Neural cell (in vitro differentiated cells): ENCODE measurements around a stretch of chr5.

GRCh38 chr5:88882270-88882875, 611 bp downstream of the MEF2C start:
- RAMPAGE, long total RNA, result no peak

DNA sequence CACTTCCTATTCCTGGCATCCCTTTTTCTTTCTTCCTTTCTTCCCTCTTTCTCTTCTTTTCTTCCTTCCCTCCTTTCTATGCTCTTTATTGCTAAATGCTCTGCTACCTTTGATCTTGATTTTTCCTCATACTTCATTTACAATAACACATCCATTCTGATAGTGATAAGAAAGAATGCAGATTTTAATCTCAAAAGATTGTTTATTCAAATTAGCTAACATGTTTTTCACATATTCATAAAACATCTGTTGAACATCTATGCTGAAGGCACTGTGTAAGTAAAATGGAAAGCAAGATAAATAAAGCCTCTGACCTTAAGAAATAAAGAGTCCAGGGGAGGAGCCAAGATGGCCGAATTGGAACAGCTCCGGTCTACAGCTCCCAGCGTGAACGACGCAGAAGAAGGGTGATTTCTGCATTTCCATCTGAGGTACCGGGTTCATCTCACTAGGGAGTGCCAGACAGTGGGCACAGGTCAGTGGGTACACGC, 336.6 kb downstream of the CETN3 start:
- RAMPAGE, long total RNA, result no peak

- RAMPAGE, long total RNA, result no peak
These were observed 311 bp downstream of the POLR3G start for GRCh38 chr5:90475065-90475285.

DNA sequence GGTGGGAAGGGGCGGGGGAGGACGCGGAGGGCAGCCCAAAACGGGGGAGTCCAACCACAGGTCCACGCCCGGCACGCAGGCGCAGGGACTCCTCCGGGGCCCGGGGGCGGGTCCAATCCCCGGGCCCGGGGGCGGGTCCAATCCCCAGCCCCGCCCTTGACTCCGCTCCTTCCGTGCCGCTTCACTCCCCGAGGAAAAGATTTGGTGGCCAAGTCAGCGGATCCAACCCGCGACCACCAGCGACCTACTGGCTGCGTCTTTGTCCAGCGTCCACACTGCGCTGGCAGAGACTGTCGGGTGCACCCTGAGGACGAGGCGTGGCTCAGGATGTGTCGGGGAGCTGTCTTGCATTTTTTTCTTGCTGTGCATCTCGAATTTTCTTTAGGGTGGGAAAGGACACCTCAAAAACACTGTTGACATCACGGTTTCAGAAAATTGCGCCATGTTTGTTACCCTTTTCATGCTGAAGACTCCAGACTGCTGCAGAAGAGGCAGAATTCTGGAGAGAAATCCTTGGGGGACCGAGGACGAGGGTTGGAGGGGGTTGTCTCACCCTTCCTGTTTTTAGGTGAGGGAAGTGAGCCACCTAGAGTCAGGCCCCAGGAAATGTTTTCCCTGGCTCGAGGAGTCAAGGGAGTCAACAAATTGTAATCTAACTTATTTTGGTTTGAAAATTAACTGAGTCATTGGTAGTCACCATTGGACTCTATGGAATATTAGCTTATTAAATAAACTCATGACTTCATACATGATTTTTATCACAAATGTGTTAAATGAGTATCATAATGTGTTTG, 466 bp upstream of the LYSMD3 start:
- RAMPAGE, long total RNA, result no peak

- RAMPAGE, long total RNA, result no peak
These were observed 318.4 kb downstream of the ADGRV1 start for GRCh38 chr5:90877063-90877375.

GRCh38 chr5:90878032-90878585, 319.5 kb downstream of the ADGRV1 start:
- RAMPAGE, long total RNA, result no peak

DNA sequence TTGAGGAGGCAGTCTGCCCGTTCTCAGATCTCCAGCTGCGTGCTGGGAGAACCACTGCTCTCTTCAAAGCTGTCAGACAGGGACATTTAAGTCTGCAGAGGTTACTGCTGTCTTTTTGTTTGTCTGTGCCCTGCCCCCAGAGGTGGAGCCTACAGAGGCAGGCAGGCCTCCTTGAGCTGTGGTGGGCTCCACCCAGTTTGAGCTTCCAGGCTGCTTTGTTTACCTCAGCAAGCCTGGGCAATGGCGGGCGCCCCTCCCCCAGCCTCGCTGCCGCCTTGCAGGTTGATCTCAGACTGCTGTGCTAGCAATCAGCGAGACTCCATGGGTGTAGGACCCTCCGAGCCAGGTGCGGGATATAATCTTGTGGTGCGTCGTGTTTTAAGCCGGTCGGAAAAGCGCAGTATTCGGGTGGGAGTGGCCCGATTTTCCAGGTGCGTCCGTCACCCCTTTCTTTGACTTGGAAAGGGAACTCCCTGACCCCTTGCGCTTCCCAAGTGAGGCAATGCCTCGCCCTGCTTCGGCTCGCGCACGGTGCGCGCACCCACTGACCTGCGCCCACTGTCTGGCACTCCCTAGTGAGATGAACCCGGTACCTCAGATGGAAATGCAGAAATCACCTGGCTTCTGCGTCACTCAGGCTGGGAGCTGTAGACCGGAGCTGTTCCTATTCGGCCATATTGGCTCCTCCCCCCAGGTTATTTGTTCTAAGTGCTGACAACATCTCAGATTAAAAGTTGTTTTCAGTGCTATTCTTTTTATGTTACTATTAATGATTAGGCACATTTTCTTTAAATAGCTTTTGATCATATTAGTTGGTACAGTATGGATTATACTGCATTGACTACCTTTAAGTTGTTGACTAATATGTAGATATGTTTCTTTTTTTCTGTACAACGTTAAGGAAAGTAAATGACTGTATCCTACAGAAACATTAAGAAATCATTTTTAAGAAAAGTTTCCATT, 370.7 kb downstream of the ADGRV1 start:
- RAMPAGE, long total RNA, result no peak

DNA sequence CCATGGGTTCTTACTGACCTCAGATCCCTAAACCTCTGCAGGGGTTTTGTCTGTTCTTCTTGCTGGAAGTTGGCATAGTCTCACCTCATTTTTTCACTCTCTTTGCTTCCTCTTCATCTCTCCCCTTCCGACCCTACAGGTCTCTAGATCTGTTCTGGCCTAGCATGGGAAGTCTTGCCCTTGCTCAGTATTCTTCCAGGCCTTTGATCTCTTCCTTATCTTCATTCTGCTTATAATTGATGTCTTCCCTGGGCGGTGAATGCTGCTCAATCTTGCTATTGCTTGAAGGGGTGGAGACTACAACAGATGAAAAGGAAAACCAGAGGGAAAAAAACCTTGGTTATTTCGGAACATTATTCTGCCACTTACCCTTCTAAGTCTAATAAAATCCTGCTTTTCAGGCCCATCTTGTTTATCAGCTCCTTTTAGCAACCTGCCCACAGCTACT, 375.5 kb downstream of the ADGRV1 start:
- RAMPAGE, long total RNA, result no peak

GRCh38 chr5:90940517-90941020, 382.0 kb downstream of the ADGRV1 start:
- RAMPAGE, long total RNA, result no peak

- RAMPAGE, long total RNA, result no peak
These were observed 376.4 kb downstream of the ARRDC3 start for GRCh38 chr5:91006673-91007206.

DNA sequence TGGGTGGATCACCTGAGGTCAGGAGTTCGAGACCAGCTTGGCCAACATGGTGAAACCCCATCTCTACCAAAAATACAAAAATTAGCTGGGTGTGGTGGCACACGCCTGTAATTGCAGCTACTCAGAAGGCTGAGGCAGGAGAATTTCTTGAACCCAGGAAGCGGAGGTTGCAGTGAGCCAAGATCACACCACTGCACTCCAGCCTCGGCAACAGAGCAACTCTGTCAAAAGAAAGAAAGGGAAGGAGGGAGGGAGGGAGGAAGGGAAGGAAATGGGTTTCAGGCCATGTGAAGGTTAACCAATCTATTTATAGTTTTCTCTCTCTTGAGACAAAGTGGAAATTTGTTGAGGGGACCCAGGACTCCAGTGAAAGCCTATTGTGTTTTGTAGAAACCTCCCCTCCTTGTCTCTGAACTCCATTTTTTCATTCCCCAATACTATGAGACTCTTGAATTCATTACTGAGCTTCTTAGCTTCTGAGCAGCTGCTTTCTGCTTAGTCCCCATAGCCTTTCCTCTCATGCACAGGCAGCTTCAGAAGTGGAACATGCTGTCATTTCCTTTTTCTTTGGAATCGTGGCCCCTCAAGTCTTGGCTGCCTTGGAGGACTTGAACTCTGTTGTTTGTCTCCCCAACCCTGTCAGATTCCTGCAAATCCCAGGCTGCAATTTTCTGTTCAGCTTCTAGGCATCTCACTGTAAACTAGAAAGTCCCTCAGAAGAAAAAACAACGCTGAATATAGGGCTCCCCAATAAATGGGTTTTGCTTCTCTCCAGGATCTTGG, 268.6 kb downstream of the ARRDC3 start:
- RAMPAGE, long total RNA, result no peak

- RAMPAGE, long total RNA, result no peak
These were observed 138.0 kb downstream of the ARRDC3 start for GRCh38 chr5:91245115-91245595.

- RAMPAGE, long total RNA, result no peak
These were observed 86.5 kb downstream of the ARRDC3 start for GRCh38 chr5:91296451-91297104.

- RAMPAGE, long total RNA, result no peak
These were observed 81.7 kb downstream of the ARRDC3 start for GRCh38 chr5:91301313-91301996.

DNA sequence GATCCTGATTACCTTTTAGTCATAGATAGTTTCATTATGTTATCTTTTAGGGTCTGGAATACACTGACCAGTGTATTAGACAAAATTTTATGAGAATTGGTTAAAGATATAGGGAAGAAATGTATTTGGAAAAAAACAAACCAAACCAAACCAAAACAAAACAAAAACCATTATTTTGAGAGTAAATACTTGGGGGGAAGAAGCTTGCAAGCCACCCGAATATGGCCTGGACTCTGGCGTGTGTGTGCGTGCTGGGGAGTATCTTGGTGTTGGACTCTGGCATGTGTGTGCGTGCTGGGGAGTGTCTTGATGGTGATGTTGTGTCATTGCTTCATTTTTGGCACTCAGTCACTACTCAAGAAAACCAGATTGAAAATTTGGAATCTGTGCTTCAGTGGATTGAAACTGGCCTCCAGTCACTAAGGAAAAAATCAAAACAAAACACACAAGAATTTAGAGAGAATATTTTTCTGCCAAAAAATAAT, 76.1 kb downstream of the ARRDC3 start:
- RAMPAGE, long total RNA, result no peak

DNA sequence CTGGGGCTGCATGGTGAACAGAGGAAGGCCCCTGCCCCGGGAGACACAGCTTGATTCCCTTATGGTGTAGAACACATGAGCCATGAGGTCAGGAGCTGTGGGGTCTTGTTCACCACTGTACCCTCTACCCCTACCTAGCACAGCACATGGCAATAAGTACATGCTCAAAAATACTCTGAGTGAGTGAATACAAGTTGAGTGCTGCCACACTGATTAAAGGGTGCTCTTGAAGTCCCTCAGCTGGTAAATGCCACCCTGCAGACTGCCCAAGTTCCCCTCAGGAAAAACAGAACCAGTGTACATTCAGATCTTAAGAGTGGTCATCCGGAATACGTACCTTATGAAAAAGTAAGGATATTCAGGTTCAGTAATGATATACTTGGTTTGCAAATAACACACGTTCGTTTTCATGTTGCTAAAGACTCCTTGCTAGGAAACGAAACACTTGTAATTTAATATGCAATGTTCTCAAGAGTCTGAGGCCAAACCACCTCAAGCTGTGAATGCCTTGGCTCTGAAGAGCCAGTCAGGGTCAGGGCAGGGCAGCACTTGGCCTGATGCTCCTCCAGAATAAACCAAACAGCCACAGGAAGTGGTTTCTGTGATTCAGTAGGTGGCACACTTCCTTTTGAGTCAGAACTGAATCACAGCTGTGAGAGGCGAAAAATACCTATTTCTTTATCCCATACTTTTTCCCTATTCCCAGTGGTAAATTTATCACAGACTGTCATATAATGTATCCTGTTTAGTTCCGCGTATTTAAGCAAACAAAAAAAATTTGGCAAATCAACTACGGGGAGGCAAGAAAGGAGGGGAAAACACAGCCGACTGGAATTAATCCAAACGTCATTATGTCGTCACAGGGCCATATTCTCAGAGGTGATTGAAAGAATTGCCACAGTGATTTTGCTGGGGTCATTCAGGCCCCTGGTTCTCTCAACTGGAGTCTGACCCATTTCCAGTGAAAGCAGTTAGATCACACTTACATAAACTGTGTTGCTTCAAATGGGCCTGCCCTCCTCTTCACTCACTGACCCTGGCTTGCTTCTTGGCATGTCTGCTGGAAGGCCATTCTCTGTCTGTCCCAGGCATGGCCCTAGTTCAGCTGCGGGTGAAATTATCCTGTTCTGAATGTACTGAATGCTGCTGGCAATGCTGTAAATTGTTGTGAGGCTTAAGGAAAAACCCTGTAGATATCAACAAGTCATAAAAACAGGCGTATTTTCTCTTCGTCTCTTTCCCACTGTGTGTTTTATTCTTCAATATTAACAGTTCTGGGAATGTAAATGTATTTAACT, 71.4 kb downstream of the ARRDC3 start:
- RAMPAGE, long total RNA, result no peak

DNA sequence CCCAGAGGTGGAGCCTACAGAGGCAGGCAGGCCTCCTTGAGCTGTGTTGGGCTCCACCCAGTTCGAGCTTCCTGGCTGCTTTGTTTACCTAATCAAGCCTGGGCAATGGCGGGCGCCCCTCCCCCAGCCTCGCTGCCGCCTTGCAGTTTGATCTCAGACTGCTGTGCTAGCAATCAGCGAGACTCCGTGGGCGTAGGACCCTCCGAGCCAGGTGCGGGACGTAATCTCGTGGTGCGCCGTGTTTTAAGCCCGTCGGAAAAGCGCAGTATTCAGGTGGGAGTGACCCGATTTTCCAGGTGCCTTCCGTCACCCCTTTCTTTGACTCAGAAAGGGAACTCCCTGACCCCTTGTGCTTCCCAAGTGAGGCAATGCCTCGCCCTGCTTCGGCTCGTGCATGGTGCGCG, 815.8 kb upstream of the ARRDC3 start:
- RAMPAGE, long total RNA, result no peak

- RAMPAGE, long total RNA, result no peak
These were observed 504.4 kb upstream of the NR2F1 start for GRCh38 chr5:93078471-93079107.

- RAMPAGE, long total RNA, result no peak
These were observed 420.8 kb upstream of the NR2F1 start for GRCh38 chr5:93162041-93162716.

DNA sequence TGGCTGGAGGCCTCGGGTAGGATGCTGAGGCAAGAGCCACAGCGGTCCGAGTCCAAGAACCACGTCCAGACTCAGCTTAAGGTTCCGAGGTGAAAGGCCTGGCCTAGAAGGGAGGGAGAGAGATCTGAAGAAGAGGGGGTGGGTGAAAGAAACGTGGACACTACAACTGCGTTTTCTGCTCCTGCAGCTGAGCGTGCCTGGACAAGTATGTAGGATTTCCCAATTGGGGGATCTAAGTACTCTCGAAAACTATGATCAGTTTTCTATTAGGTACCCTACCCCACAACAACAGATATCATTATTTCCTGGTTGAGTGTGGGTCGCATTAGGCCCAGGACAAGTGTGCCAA, 4.5 kb upstream of the NR2F1 start:
- RAMPAGE, long total RNA, result no peak